B cell (primary cell): ENCODE results near the genes TTK, IBTK and DOP1A.

- PRO-cap, result no peak
- CAGE, long polyA plus RNA, result no peak
Measured at GRCh38 chr6:75490912-75491692, 2.5 kb downstream of the FILIP1 start.

GRCh38 chr6:75621324-75621877 is 19.7 kb downstream of the SENP6 start:
- PRO-cap, result no peak
- CAGE, long polyA plus RNA, result no peak

GRCh38 chr6:75641525-75642136 is 40.0 kb downstream of the SENP6 start:
- PRO-cap, result no peak
- CAGE, long polyA plus RNA, result no peak

- PRO-cap, result no peak
- CAGE, long polyA plus RNA, result no peak
Measured at GRCh38 chr6:75677369-75678200, 71.5 kb upstream of the MYO6 start.

GRCh38 chr6:75751377-75752009 is 2.5 kb downstream of the MYO6 start:
- PRO-cap, result no peak
- CAGE, long polyA plus RNA, result no peak

- PRO-cap, result no peak
- CAGE, long polyA plus RNA, result no peak
Measured at GRCh38 chr6:75934822-75935858, 137.3 kb downstream of the IMPG1 start.

DNA sequence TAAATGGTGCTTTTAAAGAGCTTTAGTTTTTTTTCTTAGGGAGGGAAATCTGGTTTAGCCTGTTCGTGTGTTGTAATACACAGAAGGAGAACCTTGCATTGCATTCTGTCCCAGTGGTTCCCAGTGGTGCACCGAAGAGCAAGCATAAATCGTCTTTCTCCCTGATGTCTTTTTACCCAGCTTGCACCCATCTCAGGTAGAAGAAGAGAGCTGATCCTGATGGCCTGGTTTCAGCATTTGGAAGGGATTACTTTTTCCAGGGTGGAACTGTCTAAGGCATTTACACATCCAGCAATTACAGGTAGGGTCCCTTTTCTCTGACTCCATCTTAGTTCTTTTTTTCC is 102.2 kb upstream of the PHIP start:
- PRO-cap, result no peak
- CAGE, long polyA plus RNA, result no peak

DNA sequence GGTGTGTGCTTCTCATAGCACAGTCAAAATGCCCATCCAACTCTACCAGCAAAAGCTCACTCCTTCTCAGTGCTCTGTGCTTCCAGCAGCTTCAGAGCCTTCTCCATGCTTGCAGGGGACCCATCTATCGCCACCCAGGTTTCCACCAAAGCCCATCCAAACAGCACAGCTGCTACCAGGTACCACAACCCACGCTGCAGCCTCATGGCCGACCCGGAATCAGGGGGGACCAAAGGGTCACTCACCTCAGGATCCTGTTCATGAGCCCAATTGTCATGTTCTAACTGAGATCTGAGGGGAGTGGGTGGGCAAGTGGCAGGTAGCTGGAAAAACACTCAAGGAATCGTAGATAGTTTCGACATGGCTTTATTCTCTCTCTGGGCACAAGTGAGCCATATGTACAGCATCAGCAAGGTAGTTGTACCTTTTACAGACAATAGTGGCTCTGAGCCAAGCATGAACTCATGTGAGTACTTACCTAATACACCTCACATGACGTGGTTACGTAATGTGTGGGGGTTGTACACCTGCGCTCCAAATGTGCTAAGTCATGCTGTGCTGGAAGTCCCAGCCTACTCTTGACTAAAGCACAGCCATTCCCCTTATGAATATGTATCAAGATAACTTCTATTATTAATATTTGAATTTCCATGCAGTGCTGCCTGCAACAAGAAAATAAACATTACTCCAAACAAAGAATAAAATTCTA is 224.1 kb downstream of the LCA5 start:
- PRO-cap, result no peak
- CAGE, long polyA plus RNA, result no peak

DNA sequence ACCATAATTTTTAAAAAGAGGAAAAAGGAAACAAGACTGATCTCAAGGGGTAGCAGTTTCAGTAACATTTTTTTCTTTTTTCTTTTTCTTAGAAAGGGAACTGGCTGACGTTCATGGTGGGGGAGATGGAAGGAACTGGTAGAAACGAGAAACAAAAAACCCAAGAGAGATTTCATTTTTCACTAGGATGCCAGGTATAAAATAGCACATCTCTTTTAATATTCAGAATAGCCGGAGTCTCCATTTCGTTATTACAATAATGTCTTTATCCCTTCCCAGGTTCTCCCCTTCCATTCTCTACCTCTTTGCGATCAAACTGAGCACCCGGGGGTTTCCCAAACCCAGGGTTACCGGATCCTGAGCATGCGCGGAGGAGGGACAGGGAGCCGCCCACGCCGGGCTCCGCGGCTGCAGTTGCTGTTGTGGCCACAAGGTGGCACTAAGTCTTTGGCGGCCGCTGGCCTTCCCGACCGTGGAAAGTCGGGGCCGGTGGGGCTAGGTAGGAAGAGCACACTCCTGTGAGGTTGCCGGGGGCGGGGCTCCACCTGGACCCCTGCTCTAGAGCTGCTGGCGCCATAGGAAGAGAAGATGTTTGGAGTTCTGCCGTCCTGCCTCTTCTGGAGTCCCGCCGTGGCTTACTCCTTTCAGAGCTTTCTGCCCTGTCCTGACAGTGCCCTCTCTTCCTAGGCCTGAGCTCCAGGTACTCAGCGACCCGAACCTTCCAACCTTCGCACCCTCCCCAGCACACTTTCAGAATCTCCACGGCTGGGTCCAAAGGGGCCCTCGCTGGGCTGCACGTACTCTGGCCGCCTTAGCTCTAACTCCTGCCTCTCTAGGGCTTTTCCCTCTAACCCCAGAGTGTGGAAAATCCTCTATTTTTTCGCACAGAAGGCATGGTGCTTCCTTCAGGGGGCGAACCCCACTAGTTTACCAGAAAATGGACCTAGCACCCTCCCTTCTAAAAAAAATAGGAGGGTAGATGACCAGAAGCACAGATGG is 146.9 kb downstream of the SH3BGRL2 start:
- PRO-cap, result bidirectional peak, plus-strand start at position 473 of the sequence, minus-strand start at position 322 of the sequence
- CAGE, long polyA plus RNA, result no peak

GRCh38 chr6:79878111-79878810 is 69.1 kb downstream of the ELOVL4 start:
- PRO-cap, result no peak
- CAGE, long polyA plus RNA, result no peak

GRCh38 chr6:79954028-79954304 is 6.6 kb upstream of the ELOVL4 start:
- PRO-cap, result no peak
- CAGE, long polyA plus RNA, result no peak

- PRO-cap, result bidirectional peak, plus-strand start at chr6:80004631, minus-strand start at chr6:80004495
- CAGE, long polyA plus RNA, result no peak
Measured at GRCh38 chr6:80003757-80005117, at the start of gene TTK. TSS of gene TTK (plus strand) at chr6:80004649.

GRCh38 chr6:81774424-81774923 is 22.0 kb upstream of the TENT5A start:
- PRO-cap, result no peak
- CAGE, long polyA plus RNA, result no peak

DNA sequence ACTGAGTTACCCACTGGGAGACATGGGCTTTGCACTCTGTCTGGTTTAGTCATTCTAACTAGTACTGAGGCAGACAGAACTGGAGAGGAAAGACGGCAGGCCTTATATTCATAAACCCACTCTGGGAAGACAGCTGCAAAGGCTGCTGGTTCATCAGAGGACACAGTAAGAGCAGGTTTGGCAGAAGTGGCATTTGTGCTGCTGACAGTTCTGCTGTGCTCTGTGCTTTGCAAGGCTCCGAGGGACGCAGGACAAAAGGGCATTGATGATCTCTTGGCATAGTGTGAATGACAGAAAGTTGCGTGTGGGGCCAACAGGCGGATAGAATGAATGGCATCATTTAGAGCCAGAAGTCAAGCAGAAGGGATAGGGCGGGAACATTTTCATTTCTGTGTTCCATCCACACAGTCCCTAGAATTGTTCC is 142.4 kb upstream of the TENT5A start:
- PRO-cap, result no peak
- CAGE, long polyA plus RNA, result no peak

DNA sequence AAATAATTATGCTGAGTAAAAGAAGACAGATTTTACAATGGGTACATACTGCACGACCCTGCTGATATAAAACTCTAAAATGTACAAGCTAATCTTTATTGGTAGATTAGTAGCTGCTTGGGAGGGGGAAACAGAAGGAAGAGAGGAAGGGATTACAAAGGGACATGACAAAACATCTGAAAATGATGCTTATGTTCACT is 66.2 kb downstream of the IBTK start:
- PRO-cap, result no peak
- CAGE, long polyA plus RNA, result no peak

GRCh38 chr6:82229453-82230009 is 18.0 kb downstream of the IBTK start:
- PRO-cap, result no peak
- CAGE, long polyA plus RNA, result no peak

DNA sequence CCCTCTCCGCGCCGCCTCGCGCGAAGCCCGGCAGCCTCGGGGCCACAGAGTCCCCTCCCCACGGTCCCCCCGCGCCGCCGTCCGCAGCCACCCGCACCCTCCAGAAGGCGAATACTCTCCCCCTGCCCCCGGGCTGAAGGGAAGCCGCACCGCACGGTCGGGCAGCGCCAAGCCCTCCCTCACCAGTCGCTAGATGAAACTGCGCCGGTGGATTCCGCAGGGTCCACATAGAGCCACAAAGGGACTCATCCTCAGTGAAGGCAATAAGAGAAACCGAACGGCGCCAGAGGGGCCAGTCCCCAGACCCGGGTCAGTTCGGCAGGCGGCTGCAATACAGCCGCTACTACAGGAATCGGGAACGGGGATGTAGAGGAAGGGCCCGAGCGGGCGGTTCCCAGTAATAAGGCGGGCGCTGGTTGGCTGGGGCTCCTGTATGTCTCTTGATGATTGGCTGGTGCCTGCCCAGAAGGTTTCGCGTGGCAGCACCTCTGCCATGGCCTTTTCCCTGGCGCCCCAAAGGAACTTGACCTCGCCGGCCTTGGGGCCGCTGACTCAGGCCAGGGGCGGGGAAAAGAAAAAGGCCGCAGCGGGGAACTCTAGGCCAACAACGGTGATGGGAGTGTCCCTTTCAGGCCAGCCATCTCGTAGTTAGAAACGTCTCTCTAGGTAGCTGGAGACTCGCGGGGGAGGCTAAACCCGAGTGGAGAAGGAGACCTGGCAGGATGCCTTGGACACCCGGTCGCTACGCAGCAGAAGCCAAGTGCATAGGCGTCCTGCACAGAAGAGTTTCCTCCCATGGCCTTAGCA is at the start of gene IBTK:
Gene IBTK, minus strand, starts transcription at position 366 of the 807 bp plus-strand sequence.
- PRO-cap, result bidirectional peak, plus-strand start at position 185 of the sequence, minus-strand start at position 113 of the sequence; bidirectional peak, plus-strand start at position 693 of the sequence, minus-strand start at position 345 of the sequence
- CAGE, long polyA plus RNA, result no peak

GRCh38 chr6:82363139-82363579 is 458 bp upstream of the TPBG start:
- PRO-cap, result no peak
- CAGE, long polyA plus RNA, result no peak

DNA sequence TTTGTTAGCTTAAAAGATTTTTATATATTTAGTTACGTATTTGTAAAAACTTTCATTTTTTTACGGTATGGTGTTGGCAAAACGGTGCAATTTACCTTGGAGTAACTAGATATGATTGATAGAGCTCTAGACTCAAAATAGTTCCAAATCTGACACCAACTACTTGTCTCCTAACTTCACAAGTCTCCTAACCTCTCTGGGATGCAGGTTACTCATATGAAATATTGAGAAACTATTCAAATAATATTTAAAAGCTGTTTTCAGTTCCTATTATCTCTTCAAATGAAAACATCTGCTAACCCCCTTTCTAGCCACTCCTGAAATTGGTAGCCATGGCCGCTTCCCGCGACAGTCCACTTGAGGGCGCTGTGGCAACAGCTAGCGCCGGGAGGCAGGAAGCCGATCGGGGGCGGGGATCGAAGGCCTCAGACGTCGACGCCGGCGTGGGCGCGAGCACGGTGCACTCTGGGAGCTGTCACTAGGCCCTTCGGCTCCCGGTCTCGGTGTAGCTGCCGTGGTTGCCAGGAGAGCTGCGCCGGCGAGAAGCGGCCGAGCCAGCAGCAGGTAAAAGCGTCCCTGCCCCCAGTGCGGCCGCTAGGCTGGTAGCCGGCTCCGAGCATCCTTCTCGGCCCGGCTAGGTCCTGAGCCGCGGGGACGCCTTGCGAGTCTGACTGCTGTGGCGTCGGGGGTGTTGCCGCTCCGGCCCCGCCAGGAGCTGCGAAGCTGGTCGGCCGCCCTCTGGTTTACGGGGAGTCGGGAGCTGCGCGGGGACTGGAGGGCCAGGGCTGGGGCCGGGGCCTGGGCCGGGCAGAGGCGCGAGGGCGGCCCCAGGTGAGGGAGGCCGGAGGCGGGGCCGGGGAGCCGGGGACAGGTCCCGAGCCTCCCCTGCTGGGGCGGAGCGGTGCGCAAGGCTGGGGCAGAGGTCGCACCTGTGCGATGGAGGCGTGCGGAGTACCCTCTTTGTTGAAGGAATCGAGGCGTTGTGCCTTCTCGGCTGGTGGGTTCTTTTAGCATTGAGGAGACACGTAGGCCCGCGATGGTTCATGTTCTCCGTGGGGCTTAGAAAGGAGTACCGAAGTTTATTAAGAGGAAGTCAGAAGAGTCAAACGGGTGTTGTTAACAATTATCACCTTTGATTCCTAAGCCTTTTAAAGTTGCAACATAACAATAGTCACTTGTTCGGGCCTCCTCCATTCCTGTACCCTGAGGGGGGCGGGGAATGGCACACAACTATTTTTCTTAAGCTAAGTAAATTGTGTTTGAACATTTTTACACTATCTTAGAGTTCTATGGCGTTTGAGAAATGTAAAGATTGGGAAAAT is at the start of gene DOP1A:
Gene DOP1A, plus strand, starts transcription at position 456 of the 1,322 bp plus-strand sequence.
- PRO-cap, result bidirectional peak, plus-strand start at position 428 of the sequence, minus-strand start at position 187 of the sequence; unidirectional peak, plus-strand start at position 567 of the sequence; bidirectional peak, plus-strand start at position 896 of the sequence, minus-strand start at position 747 of the sequence
- CAGE, long polyA plus RNA, result start-site peak on the plus strand centred at position 483 of the sequence, 30 bp wide, 52 and 120 reads in 2 replicates

DNA sequence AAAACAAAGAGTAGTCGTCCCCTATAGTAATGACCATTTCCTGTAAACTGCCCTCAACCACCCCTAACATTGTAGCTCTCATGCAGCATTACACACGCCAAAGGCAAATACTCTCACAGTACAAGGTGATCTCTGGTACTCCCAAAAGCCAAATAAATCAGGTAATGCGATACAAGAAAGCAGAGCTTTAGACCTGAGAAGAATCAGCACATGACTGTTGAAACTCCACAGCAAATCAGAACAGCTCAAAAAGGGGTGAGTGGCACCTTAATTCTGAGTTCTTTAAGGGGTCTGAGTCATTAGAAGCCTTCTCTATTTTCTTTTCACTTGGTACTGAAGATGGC is 57.1 kb upstream of the MRAP2 start:
- PRO-cap, result no peak
- CAGE, long polyA plus RNA, result no peak